SJSA1 (cell line): ENCODE measurements around the genes SEMA7A and CYP1A1.

- RAMPAGE, long total RNA = no peak
These were observed 19.2 kb downstream of the STOML1 start for GRCh38 chr15:73972804-73973327.

GRCh38 chr15:74035535-74036610, 41.4 kb downstream of the PML start:
- RAMPAGE, long total RNA = no peak

DNA sequence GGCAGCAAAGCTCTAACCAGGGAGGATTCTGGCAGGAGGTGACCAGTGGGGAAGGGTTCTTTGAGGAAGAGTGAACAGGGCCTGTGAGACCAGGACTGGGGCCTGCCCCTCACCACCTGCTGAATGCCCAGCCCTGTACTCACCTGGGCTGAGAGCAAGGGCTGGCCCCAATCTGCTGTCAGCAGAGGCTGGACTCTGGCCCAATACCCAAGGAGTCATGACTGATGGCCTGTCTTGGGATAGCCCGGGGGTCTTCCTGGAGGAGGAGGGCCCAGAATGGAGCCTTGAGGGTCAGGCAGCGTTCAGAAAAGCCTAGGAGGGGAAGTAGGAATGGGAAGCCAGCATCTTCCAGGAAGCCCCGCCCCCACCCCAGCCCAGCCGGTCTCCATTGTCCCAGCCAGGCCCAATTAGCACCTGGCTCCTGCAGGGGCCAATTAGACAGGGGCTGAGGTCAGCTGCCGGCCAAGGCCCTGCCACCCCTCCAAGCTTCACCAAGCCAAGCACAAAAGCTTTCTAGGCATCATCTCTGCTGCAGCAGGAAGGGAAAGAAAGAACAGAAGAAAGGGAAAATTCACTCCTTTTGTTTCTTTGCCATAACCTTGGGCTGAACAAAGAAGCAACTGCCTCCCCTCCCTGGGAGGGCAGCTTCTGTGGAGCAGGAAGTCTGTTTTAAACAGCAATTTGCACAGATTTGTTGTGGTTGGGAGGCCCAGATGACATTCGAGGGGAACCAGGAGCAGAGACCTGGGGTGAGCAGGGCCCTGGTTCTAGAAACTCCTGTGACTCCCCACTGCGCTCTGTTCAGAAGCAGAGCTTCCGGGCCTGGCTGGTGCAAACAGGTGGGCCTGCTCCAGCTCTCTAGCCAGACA, 47.8 kb downstream of the CYP11A1 start:
- RAMPAGE, long total RNA = no peak

GRCh38 chr15:74350621-74351076, 16.8 kb downstream of the CYP11A1 start:
- RAMPAGE, long total RNA = no peak

DNA sequence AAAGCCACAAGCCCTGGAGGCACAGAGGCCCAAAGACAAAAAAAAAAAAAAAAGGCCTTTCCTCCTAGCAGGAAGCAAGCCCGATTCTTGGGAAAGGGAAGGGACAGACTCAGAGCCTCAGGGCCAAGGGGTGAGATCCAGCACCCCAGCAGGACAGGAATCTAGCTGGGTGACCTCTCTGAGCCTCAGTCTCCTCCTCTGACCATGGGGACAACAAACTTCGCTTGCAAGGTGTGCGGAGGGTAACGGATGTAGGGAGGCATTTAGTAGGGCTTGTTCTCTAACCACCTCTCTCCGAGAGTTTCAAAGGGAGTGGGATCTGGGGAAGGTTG, 2.2 kb downstream of the CYP11A1 start:
- RAMPAGE, long total RNA = no peak

- RAMPAGE, long total RNA = no peak
These were observed 19.6 kb upstream of the CYP11A1 start for GRCh38 chr15:74387076-74387437.

DNA sequence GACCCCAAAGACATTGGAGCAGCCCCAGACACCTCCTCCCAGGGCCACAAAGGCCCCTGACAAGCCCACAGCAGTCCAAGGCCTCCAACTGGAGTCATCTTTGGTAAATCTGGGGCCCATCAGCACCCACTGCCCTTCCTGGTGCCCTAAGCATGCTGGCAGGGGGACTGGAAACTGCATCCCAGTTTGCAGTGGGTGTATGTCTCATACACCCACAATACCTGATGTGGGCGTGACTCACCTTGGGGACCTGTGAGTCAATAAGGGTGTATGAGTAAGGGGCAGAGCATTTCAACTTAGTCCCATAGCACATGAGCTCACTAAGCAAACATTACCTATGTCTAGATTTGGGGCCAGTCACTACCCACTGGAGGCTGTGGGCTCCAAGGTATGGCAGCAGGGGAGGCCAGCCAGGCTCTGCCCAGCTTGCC, 29.4 kb upstream of the CYP11A1 start:
- RAMPAGE, long total RNA = no peak

GRCh38 chr15:74397312-74398019, 30.0 kb upstream of the CYP11A1 start:
- RAMPAGE, long total RNA = no peak

- RAMPAGE, long total RNA = no peak
These were observed at the start of gene SEMA7A for GRCh38 chr15:74432899-74434206. Gene SEMA7A (minus strand): TSS chr15:74433958.

GRCh38 chr15:74545719-74546700, 5.0 kb downstream of the ARID3B start:
- RAMPAGE, long total RNA = no peak

DNA sequence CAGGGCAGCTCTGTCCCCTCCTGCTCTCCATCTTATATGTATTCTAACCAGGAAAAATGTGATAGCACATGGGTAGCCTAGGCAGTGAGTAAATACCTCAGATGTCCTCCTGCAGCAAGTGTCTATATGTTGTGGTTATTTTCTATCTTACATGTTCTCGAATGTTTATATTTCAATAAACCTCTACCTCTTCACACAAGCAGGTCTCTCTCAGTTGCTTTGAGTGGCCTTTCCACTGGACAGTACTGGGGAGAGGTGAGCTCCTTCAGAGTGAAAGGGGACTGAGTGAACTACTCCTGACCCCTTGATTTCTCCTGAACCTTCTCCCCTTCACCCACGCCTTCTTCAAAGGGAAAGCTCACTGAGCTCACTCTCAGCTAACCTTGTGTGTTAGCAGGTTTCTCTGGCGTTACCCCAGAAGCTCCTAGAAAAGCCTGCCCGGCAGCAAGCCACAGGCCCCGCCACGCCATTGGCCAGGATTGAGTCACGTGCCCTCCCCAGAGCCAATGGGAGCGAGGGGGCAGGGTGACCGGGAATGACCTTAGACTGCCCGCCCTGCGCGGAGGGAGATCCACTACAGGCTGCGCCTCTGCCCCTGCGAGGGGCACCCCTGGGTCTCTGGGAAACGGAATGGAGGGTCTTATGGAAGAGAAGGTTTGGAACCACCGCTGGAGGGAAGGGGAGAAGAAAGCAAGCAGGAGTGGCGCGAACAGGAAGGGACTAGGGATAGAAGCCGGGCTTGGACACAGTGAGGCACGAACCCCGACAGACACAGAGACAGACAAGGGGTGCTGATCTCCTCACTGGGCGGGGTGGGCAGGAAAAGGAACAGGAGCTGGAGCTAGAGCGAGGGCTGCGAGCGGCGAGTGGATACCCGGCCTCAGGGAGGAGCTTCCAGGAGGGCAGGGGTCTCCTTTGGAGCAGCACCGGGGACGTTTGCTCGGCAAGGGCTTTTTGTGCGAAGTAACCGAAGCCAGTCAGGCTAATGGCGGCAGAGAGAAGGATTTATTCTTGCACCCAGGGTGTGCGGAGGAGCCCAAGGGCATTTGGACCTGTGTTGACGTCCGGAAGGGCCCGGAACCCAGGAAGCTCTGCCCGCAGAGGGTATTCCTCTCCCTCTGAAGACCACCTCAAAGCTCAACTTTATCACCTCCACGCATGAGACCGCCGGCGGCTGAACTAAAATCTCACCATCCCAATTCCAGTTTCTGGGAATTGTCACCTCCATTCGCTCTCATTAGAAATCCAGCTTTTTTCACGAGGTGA, 17.3 kb upstream of the CLK3 start:
- RAMPAGE, long total RNA = no peak

DNA sequence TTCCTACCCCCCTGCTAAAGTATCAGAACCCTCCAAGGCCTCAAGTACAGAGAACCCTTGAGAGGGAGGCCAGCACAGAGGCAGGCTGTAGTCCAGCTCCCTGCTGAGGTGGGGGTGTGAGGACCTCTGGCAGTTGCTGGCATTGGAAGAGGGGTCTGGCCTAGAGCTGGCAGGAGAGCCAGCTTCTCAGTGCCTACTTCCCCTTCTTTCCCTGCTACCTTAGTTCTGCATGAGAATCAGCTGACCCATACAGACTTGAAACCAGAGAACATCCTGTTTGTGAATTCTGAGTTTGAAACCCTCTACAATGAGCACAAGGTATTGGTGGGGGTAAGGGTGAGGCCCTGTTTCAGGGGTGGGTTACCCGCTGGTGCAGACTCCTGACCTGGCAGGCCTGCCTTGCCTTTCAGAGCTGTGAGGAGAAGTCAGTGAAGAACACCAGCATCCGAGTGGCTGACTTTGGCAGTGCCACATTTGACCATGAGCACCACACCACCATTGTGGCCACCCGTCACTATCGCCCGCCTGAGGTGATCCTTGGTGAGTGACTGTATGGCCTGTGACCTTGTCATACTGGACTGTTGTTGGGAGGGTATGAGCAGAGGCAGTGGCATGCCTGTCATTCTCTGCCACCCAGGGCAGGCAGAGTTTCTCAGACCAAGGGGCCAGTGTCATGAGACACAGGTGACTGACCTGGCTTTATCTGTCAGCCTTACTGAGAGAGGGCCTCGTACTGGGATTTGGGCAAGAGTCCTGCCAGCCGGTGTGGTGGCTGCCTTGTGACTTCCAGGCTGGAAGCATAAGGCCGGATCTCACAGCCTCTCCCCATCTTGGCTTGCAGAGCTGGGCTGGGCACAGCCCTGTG, 11.7 kb downstream of the CLK3 start:
- RAMPAGE, long total RNA = no peak

- RAMPAGE, long total RNA = no peak
These were observed at the start of gene CYP1A1 for GRCh38 chr15:74725427-74725710. Gene CYP1A1 (minus strand): TSS chr15:74725528.

DNA sequence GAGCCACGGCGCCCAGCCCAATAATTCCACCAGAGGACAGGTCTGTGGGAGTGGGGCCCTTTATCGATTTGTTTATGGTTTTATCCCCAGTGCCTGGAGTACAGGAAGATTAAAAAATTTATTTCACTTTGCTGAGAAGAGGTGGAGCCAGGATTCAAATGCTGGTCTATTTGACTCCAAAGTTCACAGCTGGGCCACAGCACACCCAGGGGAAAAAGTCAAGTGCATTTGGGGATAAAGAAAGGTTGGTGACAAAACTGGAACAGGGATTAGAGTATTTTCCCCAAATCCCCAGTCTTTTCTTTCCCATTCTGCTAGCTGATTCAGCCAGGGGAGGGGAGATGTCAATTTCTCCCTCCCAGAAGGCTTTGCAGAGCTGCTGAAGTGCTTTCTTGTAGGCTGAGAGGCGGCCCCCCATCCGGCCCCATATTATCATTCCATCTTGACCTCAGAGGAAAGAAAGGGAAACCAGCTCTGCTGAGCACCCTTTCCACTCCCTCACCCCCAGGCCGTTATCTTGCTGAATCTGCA, 2.0 kb upstream of the CSK start:
- RAMPAGE, long total RNA = no peak

DNA sequence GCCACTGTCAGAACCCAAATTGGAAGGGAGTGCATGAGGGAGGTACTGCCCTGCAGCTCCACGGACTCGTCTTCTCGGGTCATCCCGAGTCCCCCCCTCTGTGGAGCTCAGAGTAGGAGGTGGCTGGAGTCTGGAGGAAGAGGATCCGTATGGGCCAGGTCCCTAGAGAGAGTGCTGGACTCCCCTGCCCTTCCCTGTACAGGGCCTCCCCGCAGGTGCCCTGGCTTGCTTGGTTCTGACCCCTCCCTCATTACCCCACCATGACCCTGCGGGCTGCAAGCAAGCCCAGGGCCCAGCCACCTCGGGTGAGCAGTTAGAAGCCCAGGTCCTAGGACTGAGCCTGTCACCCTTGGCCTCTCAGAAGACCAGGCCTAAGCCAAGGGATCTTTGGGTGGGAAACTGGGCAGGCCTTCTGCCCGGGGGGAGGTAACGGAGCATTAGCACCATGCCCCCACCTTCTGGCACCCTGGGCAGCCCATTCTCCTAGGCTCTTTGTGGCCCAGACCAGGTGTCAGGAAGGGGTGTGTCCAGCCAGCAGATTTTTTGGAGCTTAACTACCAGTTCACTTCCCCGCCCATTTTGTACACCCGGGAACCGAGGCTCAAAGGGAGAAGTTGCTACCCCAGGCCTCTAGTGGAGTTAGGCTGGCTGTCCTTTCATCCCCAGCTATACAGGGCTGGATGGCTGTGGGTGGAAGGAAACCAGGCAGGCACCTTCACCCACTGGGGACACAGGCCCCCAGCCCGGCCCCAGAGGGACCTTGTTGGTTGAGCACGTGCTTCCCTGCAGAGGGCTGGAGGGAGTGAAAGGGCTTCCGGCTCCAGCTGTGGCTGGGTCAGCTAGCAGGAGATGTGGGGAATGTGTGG, 1.2 kb downstream of the CSK start:
- RAMPAGE, long total RNA = no peak

GRCh38 chr15:74844788-74845742, 2.1 kb upstream of the ULK3 start:
- RAMPAGE, long total RNA = no peak

DNA sequence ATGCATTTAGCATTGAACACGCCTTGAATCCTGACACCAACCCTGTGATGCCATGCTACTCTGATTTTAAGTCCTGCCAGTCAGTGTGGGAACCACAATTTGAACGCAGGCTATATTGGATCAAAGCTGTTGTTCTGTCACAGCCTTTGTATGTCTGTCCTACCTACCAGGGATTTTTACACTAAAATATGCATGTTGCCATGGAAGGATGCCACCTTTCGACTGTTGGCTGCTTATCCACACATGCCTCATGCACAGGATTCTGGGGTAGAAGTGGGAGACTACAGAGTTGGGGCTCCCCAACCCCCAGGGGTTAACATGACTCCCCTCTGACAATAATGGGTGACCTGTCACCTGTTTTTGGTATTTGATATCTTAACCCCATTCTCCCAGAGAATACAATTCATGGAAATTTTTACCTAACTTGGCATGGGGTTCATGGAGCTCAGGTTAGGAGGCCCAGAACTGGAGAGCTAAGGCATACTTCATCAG, 6.7 kb downstream of the MPI start:
- RAMPAGE, long total RNA = no peak

DNA sequence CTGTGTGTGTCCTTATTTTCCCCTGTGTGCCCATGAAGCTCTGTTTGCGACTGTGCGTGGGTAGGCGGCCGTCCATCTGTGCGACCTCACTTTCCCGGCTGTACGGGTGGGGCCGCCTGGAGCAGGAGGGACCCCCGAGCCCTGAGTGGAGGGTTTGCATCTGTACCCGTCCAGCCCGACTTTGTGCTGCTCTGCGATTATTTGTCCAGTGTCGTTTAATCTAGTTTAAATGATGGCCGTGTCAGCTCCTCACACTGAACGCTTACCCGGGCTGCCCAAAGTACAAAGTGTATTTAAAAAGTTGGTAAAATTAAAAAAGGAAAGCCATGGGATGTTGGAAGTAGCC, 306 bp downstream of the PPCDC start:
- RAMPAGE, long total RNA = no peak

DNA sequence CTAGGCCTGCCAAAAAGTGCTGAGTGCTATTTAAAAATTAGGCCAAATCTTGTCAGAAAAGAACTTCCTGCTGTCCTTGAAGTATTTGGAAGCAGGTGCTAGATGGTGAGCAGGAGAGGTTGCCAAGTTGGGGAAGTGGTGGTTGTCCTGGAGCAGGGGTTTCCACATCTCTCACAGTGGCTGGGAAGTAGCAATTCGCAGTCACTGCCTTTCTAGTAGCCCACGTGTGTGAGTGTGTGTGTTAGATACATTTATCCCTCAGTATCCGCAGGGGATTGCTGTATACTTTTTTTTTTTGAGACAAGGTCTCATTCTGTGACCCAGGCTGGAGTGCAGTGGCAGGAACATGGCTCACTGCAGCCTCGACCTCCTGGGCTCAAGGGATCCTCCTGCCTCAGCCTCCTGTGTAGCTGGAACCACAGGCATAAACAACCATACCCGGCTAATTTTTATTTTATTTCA, 710 bp downstream of the PPCDC start:
- RAMPAGE, long total RNA = no peak

- RAMPAGE, long total RNA = no peak
These were observed 37.9 kb downstream of the PPCDC start for GRCh38 chr15:75061240-75061696.